ENCODE results near the gene GNAO1.

DNA sequence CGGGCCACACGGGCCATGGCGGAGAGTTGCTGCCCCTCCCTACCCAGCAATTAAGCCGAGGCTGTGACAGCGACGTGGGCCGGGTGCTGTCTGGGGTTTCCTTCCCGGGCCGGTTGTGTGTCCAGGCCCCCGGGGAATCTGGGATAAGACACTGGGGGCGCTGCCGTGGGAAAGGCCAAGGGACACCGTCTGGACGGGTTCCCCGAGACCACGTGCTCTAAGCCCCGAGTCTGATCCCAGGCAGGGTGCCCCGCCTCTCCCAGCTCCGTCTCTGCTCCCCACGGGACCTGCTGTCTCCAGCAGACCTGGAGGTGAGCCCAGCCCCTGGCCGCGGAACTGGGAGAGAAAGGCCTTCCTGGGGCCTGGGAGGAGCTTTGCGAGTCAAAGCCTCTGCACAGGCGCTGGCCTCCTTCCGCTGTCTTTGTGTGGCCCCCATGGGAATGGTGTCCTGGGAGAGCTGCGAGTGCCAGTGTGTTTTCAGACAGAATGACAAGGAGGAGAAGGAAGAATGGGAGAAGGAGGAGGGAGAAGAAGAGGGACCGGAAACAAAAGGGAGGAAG, 92.2 kb downstream of the IRX3 start:
- PRO-cap, result no peak
- RRBS, 2 experiments, result 15 to 23% methylated on average over 7 of the region's 27 CpGs

DNA sequence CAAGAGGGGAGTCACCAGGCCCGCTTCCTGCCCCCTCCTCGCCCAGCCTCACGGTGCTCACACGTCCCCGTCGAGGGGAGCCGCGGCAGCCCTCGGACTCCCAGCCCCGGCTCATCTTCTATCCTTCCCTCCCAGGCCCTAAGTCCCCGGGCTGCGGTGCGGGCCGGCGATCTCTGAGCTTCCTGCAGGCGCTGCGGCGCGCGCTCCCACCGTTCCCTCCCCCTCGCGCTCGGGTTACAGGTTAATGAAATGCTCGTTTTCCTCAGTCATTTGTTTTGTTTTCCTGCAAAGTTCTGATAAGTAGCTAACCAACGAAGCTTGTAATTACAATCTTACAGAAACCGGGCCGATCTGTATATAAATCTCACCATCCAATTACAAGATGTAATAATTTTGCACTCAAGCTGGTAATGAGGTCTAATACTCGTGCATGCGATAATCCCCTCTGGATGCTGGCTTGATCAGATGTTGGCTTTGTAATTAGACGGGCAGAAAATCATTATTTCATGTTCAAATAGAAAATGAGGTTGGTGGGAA, 3.0 kb upstream of the IRX3 start:
- PRO-cap, result no peak
- RRBS, 2 experiments, result 20% methylated on average over 1 of the region's 31 CpGs; no CpG with 5 or more reads in 1 of the 2 experiments

DNA sequence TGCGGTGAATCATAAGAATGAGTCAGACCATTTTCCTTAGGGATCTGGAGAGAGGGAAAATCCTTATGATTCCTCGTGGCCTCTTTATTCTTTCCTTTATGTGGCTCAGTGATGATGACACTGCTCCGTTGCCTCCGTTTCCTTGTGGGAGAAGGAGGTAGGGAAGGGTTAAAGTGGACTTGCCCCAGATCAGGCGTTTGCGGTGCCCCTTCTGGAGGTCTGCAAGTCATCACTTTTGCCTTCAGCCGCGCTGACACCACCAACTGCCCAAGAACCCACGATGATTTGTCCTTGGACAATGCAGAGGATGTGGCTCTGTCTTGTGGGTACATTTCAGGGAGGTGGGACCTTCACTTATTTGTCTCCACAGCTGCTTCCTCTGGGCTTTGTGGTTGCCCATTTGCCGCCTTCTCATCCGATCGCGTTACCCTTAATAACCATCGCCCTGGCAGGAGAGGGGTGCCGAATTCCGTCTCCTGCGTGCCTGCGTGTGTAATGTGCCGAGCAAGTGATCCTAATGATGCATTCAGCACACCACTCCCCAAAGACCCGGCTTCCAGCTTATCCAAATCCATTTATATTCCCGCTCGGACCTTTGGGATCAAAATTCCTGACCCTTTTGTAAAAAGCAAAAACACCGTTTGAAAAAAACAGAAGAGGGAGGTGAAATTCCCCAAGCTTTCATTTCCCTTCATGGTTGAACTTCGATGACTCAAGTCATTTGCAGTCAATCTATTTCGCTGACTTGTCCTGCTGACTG, 87.2 kb upstream of the IRX3 start:
- PRO-cap, result no peak
- RRBS, 2 experiments, result no CpG with 5 or more reads among the region's 25 CpGs

GRCh38 chr16:54385046-54385427, 98.5 kb upstream of the IRX3 start:
- PRO-cap, result no peak
- RRBS, 2 experiments, result no CpG with 5 or more reads among the region's 3 CpGs

GRCh38 chr16:54502974-54503595, 216.5 kb upstream of the IRX3 start:
- PRO-cap, result no peak
- RRBS, 2 experiments, result no CpG with 5 or more reads among the region's 8 CpGs

DNA sequence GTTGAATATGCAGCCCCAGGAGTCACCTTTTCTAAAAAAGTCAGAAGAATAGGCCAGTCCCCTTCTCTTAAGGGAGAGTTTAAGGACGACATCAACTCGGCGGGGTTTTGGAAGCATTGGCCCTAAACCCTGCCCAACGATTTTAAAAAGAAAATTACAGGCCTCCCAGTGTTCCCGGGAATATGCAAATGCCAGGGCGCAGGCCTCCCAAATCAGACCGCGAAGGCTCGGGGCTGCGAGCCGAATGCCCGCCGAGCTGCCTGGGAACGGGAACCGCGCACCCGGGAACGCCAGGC, 5.5 kb downstream of the IRX5 start:
- PRO-cap, result no peak
- RRBS, 2 experiments, result 2 to 7% methylated on average over 2 to 9 of the region's 18 CpGs

DNA sequence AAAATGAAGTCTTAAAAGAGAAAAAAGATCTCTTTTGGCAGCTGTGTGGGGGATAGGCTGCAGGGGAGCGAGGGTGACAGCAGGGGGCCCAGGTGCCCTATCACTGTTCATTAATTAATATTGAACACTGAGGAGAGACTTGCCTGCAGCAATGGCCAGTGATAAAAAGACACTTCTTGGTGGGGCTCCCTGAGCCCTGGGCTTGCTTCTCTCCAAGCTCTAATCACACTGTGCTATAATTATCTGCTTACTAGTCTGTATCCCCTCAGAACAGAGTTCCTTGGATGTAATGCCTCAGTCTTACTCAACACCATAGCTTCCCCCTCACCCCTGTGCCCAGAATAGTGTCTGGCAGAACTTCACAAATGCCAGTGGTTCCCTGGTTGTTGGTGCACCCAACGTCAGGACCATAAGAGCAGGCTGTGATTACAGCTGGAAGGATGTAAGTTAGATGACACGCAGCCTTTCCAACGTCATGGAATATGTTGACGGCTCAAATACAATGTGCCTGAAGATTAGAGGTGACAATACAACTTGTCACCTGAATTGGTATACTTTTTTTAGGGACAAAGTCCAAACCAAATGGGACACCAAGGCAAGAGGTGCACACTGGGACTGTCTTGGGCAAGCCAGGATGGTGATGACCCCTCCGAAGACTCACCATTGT, 51.9 kb upstream of the IRX6 start:
- PRO-cap, result no peak
- RRBS, 2 experiments, result no CpG with 5 or more reads among the region's 6 CpGs

DNA sequence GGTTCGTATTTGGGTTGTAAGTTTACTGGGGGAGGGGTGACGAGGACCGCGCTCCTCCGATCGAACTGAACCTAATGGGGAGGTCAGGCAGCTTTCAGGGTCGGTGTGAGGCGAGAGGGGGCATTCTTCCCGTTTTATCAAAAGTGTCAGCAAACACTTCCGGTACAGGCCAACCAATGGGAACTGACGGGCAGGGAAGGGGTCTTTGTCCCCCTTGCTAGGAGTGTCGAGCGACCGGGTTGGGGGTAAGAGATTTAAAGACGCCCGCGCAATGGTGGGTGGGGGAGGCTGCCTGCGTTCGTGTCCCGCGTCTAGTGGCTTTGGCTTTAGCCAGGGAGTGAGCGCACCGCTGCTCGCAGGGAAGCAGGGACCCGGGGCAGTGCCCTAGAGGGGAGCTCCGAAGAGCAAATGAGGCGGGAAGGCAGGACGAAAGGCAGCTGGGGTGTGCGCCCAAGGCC, 7.1 kb downstream of the IRX6 start:
- PRO-cap, result no peak
- RRBS, 2 experiments, result 3 to 11% methylated on average over 5 to 7 of the region's 29 CpGs

DNA sequence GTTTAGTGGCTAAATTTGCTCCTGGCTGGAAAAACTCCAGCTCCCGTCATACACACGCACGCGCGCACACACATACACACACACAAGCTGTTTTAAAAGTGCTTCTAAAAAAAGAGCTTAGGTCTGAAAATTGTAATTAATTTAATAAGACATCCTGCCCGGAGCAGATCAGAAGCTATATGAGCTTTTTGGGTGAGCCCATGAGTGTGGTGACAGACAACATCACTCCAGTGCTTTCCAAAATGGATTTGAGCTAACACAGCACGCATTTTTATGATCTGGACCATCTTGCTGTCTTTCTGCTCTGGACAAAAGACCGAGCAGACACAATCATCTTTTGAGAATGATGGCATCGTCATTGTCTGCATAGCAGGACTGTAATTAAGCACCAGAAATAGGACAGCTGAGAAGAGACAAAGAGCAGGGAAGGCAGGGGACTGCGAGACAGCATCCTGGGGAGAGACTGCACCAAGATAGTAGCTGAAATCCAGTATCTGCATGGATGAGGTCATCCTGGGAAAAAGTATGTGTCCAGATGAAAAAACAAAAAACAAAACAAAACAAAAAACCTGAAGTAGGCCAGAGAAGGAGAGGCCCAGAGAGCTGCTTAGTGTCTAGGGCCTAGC, 49.1 kb downstream of the IRX6 start:
- PRO-cap, result no peak
- RRBS, 2 experiments, result no CpG with 5 or more reads among the region's 10 CpGs

DNA sequence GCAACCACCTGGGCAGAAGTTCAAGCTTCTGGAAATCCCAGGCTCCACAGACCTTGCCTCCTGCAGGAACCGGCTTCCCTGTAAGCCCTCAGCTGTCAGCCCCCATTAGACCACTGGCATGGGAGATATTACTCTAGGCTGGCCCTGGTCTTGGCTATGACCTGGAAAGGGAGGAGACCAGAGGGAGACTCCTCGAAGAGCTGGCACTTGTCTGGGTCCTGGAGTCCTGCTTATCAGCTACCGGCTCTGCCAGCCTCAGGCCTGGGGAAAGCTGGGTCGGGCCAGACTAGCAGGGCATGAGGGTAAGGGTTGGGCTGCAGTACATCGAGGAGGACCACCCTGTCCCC, 53.9 kb downstream of the SLC6A2 start:
- PRO-cap, result no peak
- RRBS, 2 experiments, result no CpG with 5 or more reads among the region's 5 CpGs

DNA sequence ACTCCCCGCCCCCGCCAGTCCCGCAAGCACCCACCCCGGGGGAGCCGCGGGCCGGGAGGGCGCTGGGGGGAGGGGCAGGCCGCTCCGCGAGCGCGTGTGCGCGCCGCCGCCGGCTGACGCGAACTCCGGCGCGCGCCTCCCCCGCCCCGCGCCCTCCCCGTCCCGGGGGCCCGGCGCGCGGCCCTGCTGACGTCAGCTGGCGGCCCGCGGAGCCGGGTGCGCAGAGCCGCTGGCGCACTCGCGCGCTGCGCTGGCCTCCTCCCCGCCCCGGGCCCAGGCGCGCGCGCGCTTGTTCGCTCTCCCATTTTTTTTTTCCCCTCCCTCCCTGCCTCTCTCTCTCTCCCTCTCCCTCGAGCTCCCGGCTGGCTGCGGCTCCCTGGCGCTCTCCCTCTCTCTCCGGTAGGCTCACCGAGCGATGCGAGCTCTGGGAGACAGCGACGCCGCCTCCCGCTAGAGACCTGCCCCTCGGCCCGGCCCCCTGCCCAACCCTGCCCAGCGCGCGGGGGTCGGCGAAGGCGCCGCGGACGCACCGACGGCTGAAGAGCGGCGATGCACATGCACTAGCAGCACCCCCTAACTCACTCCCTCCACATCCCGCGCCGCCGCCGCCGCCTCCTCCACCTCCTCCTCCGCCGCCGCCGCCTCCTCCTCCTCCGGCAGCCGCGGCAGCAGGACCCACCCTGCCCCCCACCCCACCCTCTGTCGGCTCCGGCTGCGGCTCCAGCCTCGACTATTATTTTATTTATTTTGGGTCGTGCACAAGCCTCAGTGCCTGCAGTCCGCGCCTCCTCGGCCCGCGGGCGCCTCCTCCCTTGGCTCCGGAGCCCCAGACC, at the start of gene GNAO1:
Gene GNAO1 (plus strand): TSS at position 336 of the 833 bp plus-strand sequence.
- PRO-cap, result no peak
- RRBS, 2 experiments, result 2 to 3% methylated on average over 67 to 74 of the region's 105 CpGs

GRCh38 chr16:56205858-56206143, 14.5 kb downstream of the GNAO1 start:
- PRO-cap, result no peak
- RRBS, 2 experiments, result no CpG with 5 or more reads among the region's 4 CpGs

DNA sequence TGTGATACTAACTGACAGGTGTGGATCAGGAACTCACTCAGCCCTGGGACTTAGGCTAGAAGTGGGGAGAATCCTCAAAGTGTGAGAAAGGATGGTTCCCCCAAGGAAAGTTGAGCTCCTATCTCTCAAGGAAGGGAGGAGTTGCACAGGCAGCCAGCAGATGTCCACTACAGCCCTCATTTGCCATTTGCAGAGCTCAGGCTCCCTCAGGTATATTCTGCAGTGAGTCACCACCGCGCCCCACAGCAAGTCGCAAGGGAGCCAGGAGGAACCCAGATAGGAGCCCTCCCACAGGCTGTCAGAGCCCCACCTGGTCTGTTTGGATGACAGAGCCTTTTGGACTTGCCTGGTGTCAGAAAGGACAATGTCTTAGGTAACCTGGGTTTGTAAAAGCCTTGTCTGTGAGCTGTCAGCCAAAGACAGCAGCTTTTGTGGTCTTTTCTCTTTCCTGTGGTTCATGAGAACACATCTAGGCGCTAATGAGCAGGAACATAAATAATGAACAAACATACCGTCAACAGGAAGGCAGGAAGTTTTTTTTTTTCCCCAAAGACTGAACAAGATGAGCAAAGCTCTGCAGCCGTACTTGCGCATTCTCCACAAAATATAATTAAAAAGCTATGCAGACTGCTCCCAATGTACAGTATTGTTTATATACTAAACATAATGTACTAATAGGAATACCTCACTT, 70.9 kb downstream of the GNAO1 start:
- PRO-cap, result no peak
- RRBS, 2 experiments, result no CpG with 5 or more reads among the region's 7 CpGs

GRCh38 chr16:56367077-56367822, 58.1 kb downstream of the AMFR start:
- PRO-cap, result no peak
- RRBS, 2 experiments, result no CpG with 5 or more reads among the region's 10 CpGs

GRCh38 chr16:56400606-56401353, 24.6 kb downstream of the AMFR start:
- PRO-cap, result no peak
- RRBS, 2 experiments, result no CpG with 5 or more reads among the region's 7 CpGs

- PRO-cap, result no peak
- RRBS, 2 experiments, result no CpG with 5 or more reads among the region's 5 CpGs
These were observed 2.5 kb downstream of the AMFR start for GRCh38 chr16:56422836-56423290.

DNA sequence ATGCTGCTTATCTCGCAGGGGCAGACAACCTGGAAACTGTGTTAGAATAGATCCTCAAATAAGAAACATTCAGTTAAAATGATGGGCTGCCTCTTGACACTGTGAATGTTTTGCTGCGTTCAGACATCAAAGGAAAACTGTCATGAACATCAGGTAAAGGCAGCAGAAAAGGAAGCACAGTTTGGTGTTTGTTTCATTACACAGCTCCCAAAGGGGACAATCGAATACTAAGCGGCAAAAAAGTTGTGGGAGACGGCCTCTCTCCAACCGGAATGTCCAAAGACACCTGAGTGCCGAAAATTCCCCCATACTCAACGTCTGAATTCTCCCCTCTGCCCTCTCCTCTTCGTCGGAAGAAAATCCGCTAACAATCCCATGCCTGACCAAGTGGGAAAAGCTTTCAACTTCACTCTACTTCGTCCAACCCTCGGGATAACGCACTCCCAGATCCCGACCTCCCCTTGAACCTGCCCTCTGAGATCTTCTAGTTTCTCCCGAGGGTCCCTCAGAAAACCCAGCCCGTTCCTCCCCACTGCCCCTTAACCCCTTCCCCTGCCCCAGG, 1.1 kb downstream of the AMFR start:
- PRO-cap, result no peak
- RRBS, 2 experiments, result no CpG with 5 or more reads among the region's 17 CpGs

GRCh38 chr16:56666869-56667861, 700 bp downstream of the MT1G start:
- PRO-cap, result no peak
- RRBS, 2 experiments, result no CpG with 5 or more reads among the region's 12 CpGs

- PRO-cap, result no peak
- RRBS, 2 experiments, result 6 to 8% methylated on average over 3 to 4 of the region's 36 CpGs
These were observed 6.1 kb downstream of the MT1H start for GRCh38 chr16:56675600-56676286.

DNA sequence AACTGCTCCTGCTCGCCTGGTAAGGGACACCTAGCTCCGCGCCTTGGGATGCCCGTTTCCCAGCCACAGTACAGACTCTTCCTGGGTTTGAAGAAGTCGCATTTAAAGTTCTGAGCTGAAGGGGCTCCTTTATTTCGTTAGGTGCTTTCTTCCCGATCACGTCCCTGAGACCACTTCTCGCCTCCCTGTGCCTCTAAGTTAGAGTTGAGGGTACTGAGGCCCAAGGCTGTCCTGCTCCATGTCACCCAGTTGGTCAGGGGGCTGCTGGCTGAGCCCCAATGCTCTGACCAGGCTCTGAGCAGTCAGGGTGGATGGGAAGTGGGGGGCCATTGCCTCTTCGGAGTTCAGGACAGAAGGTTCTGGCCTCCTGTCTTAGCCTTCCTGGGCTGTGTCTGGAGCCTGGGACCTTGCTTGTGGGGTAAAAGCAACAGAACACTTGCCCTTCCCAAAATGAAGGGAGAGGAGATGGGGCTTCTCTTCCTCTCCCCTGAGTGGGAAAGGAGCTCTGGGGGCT, 337 bp downstream of the MT1X start:
- PRO-cap, result no peak
- RRBS, 2 experiments, result no CpG with 5 or more reads among the region's 10 CpGs